Mesangial cell (primary cell): ENCODE measurements around the gene MYEOV.

DNA sequence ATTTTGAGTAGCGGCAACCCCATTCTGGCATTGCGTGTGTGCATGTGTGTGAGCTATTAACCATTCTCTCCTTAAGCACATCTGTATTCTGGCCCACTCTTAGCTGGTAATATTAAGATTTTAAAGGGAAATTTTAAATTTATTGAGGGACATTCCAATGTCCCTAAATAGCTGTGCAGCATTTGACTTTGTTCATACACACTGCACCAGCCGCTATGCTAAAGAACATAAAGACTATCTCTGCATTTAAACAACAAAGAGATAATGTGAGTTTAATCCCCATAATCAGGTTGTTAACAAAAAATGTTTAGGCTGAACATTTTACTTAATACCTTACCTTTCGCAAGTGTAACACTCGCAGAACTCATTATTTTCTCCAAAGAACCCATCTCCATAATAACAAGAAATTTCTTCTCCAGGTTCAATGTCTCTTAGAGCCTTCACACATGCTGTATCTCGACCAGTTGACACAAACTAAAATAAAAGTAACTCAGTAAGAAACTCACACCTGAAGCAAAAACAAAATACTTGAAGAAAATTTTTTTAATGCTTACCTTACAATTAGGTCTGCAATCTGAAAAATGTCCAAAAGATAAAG, 42.3 kb downstream of the KMT5B start:
- RAMPAGE, long total RNA = no peak

DNA sequence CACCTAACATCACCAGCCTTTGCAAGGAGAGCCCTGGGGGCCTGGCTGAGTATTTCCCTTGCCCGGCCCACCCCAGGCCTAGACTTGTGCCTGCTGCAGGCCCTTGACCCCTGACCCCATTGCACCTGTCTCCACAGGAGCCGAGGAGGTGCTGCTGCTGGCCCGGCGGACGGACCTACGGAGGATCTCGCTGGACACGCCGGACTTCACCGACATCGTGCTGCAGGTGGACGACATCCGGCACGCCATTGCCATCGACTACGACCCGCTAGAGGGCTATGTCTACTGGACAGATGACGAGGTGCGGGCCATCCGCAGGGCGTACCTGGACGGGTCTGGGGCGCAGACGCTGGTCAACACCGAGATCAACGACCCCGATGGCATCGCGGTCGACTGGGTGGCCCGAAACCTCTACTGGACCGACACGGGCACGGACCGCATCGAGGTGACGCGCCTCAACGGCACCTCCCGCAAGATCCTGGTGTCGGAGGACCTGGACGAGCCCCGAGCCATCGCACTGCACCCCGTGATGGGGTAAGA, 73.9 kb downstream of the LRP5 start:
- RAMPAGE, long total RNA = no peak

GRCh38 chr11:68389480-68390195, 70.9 kb upstream of the PPP6R3 start:
- RAMPAGE, long total RNA = no peak

- RAMPAGE, long total RNA = no peak
Measured at GRCh38 chr11:68411491-68412190, 48.9 kb upstream of the PPP6R3 start.

DNA sequence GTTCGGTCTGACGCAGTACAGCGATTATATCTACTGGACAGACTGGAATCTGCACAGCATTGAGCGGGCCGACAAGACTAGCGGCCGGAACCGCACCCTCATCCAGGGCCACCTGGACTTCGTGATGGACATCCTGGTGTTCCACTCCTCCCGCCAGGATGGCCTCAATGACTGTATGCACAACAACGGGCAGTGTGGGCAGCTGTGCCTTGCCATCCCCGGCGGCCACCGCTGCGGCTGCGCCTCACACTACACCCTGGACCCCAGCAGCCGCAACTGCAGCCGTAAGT, 46.9 kb upstream of the PPP6R3 start:
- RAMPAGE, long total RNA = no peak

GRCh38 chr11:68600127-68600640, 84.2 kb upstream of the GAL start:
- RAMPAGE, long total RNA = no peak

GRCh38 chr11:68682995-68683382, 1.4 kb upstream of the GAL start:
- RAMPAGE, long total RNA = no peak

- RAMPAGE, long total RNA = no peak
Measured at GRCh38 chr11:68725916-68726309, 25.4 kb downstream of the TESMIN start.

DNA sequence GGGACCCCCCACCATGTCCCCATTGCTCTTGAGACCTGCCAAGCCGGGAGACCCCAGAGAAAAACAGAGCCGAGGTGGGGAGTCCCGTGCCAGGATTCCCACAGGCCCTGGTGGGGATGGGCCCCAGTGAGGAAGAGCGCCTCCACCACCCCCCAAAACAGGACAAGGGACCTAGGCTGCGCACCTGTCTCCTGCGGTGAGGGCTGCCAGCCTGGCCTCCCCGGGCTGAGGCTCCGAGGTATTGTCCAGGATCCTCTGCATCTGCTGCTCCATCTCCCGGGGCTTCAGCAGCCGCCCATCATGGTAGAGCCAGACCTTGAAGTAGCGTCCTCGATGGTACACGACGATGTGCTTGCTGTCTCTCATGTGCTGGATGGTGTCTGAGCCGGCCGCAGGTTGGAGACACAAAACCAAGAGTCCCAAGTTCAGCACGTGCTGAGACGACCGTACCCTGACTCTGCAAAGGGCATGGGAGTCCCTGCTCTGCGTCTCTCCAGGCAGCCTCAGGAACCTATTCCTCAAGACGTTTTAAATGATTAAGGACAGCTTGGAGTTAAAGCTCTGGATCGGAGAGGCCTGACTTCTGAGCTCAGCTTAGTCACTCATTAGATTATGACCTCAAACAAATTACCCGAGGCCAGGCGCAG, 33.4 kb upstream of the TESMIN start:
- RAMPAGE, long total RNA = no peak

DNA sequence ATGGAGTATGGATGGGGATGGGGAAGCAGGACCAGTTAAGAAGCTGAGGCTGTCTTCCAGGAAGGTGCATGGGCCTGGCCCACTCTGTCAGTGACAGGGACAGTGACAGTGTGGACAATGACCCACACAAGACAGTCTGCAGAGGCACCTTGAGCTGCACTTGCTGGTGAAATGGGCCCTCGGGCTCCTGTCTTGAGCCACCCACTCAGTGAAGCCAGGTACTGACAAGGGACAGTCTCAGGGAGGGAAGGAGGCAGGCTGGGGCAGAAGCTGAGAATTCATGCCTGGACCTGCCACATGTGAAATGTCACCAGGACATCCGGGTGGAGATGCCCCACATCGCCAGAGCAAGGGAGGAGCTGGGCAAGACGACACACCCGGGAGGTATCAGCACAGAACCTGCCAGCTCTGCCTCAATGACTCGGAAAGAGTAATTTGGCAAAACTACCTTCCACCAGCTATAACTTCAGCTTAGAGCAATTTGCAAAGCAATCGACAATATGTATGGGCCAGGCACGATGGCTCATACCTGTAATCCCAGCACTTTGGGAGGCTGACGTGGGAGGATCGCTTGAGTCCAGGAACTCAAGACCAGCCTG, 23.5 kb downstream of the CPT1A start:
- RAMPAGE, long total RNA = no peak

DNA sequence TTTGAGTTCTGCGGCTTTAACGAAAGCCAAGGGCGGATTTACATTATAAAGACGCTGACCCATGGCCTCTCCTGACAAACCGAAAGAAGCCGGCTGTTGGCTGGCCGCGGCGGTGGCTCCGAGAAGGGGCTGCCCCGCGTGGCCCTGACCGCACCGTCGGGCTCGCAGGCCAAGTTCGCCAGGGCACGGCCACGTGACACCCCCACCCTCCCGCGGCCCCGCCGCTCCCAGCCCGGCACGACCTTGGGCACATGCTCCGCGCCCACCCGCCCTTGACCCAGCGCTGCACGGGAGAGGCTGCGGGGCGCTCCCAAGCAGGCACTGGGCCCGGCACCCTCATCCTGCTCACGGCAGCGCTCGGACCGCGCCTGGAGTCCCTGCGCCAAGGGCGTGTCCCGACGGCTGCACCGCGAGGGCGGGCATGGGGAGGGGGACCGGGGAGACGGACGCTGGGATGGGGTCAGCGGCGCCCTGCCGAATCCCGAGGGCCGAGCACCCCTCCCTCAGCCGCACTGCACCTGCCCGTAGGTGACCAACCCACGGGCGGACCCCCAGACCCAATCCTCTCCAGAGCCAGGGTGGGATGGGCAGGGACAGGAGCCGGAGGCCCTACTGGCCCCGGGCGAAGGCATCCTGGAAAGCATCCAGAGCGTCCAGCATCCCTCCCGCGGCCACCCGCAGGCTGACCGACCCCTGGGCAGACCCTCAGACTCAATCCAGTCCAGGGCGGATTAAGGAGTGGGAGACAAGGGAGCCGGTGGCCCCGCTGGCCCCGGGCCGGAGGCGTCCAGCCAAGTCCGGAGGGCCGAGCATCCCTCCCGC, 828 bp downstream of the CPT1A start:
- RAMPAGE, long total RNA = no peak

DNA sequence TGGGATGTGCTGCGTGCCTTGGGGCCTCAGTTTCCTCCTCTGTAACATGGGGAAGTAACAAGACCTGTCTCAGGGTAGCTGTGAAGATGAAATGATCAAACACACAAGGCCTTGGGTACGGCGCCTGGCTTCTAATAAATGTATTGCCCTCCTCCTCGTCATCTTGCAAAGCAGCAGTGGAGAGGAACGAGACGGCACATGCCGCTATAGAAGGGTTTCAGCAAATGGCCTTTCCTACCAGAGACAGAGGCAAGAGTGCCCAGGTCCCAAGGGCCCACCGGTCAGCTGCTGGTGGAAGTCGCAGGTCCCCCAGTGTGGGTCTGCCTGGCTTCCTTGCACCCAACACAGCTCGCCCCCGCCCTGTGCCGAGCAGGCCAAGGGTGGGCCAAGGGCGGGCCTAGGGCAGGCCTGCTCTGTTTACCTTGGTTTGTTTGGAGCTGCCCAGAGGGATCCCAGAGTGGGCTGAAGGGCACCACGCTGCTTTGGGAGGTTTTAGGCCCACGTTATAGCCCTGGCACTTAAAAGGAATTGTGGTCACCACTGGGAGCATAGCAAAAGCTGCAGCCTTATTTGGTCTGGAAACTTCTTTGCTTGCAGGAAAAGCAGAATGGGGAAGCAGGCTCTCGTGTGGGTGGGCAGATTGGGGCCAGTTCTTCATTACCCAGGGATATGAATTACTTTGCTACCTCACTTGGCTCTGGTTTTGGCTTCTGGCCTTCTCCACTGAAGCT, 38.1 kb downstream of the MRGPRD start:
- RAMPAGE, long total RNA = no peak

DNA sequence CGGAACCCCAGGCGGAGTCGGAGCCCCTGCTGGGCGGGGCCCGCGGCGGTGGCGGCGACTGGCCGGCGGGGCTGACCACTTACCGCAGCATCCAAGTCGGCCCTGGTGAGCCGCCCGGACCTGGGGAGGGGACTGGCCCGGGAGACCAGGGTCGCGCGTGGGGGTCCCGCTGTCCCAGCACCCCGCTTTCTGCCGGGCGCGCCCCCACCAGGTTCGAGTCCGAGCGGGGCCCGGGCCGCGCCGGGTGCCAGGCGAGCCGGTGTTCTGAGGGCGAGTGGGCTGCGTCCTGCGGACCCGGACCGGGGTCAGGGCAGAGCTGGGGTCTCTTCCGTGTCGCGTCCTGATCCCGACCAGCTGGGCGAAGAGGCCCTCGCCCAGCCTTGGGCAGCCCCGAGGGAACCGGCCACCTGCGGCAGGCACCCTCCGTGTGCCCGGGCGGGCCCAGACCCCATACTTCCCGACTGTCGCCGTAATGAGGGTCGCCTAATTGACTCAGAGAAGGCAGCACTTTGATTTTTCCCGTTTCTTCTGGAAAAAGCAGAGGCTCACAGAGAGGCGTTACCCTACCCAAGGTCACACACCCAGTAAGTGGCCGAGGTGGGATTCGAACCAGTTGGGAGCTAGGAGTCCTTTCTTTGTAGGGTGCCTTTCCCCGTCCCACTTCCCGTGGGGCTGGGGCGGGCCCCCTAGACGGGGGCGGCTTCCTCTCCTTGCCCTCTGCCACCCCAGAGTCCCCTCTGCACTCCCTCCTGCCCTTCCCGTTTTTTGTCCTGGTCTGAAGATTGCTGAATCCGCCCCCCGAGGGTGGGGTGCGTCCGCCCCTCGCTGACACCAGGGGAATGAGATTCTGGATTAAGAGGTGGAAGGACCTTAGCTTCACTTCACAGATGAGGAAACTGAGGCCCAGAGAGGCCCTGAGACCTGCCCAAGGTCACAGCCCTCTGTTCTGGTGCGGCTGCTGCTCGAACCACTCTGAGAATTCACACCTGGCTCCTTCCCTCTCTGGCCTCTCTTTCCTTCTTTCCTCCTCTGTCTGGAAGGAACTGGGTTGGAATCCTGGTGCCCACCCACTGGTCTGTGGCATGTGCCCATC, 616 bp downstream of the TPCN2 start:
- RAMPAGE, long total RNA = no peak

DNA sequence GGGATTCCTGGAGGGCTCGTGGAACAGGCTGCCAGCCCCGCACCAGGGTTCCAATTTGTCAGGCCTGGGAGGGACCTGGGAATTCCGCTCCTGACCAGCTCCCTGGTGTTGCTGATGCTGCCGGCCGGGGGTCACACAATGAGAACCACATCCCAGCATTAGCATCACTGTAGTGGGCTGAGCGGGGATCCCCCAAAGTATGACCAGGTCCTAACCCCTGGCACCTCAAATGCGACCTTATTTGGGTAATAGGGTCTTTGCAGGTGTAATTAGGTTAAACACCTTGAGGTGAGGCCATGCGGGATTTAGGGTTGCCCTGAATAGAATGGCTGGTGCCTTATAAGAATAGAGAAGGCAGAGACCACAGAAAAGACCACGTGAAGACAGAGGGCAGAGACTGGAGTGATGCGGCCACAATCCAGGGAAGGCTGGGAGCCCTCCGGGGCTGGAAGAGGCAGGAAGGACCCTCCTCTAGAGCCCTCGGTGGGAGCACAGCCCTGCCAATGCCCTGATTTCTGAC, 51.2 kb downstream of the TPCN2 start:
- RAMPAGE, long total RNA = no peak

DNA sequence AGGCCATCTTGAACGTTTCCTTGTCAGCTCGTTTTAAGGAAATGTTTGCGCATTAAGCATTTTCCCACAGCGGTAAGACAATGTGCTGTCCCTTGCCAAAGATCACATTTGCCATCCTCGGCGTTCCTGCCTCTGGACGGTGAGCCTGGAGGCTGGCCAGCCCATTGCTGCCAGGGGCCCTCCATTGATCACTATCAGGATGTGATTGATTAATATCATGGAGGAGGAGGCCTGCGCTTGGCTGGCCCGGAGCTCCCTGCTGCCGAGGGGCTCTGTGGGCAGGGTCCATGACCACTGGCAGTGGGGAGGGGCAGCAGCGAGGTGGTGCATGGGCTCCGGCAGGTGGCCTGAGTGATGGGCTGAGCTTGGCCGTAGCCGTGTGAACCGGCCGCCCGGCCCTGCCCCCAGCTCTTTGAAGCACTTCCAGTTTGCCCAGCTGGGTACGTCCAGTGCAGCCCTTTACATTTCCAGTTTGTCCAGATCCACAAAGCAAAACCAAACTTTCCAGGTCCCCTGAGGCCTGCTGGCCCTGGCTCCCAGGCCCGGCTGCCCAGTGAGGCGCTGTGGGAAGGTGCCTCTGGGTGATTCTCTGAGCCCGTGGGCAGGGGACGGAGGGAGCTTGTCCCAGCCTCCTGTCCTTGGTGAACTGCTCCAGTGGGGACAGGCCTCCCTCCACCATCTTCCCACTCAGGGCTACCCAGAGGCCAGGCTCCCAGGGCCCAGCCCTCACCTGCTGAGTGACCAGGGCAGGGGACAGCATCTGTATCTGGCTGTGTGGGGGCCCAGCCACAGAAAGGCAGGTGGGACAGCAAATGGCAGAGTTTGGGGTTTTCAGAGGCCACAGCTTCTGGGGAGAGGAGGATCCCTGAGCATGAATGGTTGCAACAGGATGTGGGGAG, 49.4 kb upstream of the SMIM38 start:
- RAMPAGE, long total RNA = no peak

- RAMPAGE, long total RNA = no peak
Measured at GRCh38 chr11:69293827-69294911, at the start of gene MYEOV. Gene MYEOV, plus strand, starts transcription at chr11:69294155.

GRCh38 chr11:69353445-69354398, 59.8 kb downstream of the MYEOV start:
- RAMPAGE, long total RNA = no peak

DNA sequence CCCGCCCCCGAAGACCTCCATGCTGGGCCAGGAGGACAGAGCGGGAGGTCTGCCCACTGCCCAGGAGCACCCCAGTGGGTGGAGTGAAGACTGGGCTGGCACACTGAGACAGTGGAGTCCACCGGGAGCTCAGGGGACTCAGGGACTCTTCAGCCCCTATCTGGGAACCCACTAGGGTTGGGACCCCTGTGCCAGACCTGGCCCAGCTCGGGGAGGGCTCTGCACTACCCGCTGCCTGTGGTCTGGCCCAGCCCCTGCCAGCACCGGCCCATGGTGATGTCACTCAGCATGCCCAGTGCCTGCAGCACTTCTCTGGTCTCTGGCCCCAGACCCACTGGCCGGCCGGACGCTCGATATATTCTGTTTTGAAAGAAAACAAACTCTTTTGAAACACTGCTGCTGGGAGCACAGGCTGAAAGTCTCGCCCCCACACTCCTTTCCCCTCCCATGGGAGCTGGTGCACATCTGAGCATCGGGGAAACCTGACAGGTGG, 62.8 kb downstream of the MYEOV start:
- RAMPAGE, long total RNA = no peak

- RAMPAGE, long total RNA = no peak
Measured at GRCh38 chr11:69396551-69397132, 102.7 kb downstream of the MYEOV start.

DNA sequence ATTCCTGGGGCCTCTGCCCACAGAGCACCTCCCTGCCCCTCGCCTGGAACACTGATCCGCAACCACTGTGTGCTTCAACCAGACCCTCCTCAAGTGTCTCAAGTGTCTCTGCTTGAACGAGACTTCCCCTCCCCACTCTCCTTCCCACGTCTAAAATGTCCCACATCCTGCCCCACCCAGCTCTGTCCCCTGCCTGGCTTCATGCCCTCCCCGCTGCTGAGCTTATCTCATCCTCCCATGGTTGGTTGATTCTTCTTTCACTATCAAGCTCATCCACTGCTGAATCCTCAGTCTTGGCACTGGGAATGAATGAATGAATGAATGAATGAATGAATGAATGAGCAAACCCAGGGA, 115.9 kb downstream of the MYEOV start:
- RAMPAGE, long total RNA = no peak